Endothelial cell of umbilical vein (primary cell): ENCODE measurements around a stretch of chr6.

DNA sequence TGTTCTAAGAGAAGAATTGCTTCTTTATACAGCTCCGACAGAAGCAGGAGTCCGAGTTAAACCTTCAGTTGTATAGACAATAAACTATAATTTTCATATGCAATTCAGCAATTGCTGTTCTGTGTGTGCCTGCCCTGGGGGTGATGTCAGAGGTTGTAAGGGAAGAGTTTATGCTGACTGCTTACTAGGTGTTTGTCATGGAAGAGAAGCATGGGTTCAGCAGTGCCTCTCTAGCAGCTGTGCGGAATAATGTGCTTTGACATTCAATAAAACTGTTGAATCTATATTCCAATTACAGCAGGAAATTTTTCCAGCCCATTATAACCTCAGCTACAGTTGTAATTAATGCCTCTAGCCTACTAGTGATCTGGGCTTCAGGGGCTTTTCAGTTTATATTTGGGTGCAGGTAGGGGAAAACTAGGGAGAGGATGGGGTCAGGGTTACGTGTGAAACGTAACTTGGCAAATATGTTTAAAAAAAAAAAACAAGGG is 99.3 kb upstream of the QKI start:
- PRO-cap = no peak
CAGE:
- cytosol, long polyA minus RNA = no peak
- cytosol, long polyA plus RNA = no peak
- long polyA plus RNA = no peak
- nucleus, long polyA minus RNA = no peak
- nucleus, long polyA plus RNA = no peak

GRCh38 chr6:163324954-163325326 is 89.6 kb upstream of the QKI start:
- PRO-cap = no peak
CAGE:
- cytosol, long polyA minus RNA = no peak
- cytosol, long polyA plus RNA = no peak
- long polyA plus RNA = no peak
- nucleus, long polyA minus RNA = no peak
- nucleus, long polyA plus RNA = no peak

DNA sequence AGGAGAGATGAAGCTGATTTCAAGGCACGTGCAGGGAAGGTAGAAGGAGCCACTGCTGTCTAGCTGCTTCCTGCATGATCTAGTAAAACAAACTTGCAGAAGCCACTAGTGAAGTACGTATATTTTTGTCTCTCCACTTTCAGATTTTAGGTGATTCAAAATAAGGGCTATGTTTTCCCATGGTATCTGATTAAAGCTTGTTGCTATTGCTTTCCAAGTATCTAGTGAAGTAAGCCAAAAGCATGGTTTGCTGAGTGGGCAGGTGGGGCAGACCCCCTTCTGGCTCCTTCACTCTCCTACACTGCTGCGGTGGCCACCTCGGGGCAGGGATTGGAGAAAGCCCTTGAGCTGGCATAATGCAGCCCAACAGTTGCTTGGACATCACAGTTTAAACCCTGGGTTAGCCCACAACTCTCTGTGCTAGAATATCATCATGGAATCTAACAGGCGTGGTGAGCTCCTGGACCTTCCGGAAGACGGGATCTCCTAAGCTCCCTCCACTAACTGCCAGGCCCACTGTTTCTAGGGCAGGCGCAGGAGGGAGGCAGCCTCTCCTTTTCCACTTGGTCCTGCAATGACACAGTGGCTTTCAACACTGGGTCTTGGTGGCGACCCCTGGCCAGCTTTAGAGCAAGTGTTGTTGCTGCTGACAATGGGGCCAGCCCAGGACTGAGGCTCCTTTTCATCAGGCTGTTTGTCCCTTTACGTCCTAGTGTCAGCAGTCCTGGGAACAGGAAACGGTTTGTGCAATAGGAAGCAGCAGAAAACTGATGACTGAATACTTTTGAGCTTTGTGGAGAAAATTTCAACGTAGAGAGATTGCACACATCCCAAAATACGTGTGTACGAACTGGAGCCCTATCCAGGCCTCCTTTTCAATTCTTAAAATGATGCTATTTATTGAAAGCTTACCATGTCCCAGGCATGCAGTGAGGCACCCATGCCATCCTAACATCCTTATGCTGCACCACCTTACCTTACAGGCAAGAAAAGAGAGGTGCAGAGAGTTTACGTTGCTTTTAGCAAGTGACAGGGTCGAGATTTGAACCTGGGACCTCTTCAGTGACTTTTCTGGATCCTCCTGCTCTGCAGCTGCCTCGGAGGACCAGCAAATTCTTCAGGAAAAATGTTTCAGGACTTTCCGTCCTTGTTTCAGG is 9.7 kb upstream of the QKI start:
- PRO-cap = unidirectional peak, minus-strand start at position 671 of the sequence
CAGE:
- cytosol, long polyA minus RNA = no peak
- cytosol, long polyA plus RNA = no peak
- long polyA plus RNA = no peak
- nucleus, long polyA minus RNA = no peak
- nucleus, long polyA plus RNA = no peak

- PRO-cap = bidirectional peak, plus-strand start at chr6:163413444, minus-strand start at chr6:163413349; bidirectional peak, plus-strand start at chr6:163414183, minus-strand start at chr6:163413573
CAGE:
- cytosol, long polyA minus RNA = no peak
- cytosol, long polyA plus RNA = no peak
- long polyA plus RNA = no peak
- nucleus, long polyA minus RNA = no peak
- nucleus, long polyA plus RNA = no peak
These were observed 1.4 kb upstream of the QKI start for GRCh38 chr6:163412935-163413779.

DNA sequence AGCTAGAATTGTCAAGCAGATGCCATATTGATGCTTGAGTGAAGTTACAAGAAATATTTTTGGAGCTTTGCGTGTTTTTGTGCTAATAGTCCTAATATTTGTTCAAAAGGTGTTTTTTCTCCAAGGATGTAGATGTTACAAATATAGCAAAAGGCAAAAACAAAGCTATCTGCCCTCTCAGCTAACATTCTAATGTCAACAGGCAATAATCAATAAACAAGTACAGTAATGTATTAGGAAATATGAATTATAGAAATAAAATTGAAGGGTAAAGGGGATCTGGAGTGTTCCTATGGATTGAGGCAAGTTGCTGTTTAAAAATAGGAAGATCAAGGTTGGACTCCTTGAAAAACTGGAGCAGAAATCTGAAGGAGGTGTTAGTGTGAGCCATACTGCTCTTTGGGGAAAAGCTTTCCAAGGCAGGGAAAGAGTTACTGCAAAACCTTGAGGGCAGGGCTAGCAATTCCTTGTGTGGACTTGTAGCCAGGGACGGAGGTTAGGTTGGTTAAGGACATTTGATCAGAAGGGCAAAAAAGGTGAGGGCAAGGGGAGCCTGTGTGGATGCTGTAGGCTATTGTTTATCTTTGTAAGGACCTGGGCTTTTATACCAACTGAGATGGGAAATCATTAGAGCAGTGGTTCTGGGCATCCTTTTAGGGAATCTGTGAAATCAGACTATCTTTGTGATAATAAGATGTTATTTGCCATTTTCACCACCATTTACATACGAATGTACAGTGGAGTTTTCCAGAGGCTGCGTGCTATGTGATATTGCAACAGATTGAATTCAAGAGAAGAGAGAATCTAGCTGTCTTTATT is 27.0 kb downstream of the QKI start:
- PRO-cap = no peak
CAGE:
- cytosol, long polyA minus RNA = no peak
- cytosol, long polyA plus RNA = no peak
- long polyA plus RNA = no peak
- nucleus, long polyA minus RNA = no peak
- nucleus, long polyA plus RNA = no peak

- PRO-cap = no peak
CAGE:
- cytosol, long polyA minus RNA = no peak
- cytosol, long polyA plus RNA = no peak
- long polyA plus RNA = no peak
- nucleus, long polyA minus RNA = no peak
- nucleus, long polyA plus RNA = no peak
These were observed 47.0 kb downstream of the QKI start for GRCh38 chr6:163461514-163461996.

- PRO-cap = no peak
CAGE:
- cytosol, long polyA minus RNA = no peak
- cytosol, long polyA plus RNA = no peak
- long polyA plus RNA = no peak
- nucleus, long polyA minus RNA = no peak
- nucleus, long polyA plus RNA = no peak
These were observed 58.6 kb downstream of the QKI start for GRCh38 chr6:163473037-163473658.

DNA sequence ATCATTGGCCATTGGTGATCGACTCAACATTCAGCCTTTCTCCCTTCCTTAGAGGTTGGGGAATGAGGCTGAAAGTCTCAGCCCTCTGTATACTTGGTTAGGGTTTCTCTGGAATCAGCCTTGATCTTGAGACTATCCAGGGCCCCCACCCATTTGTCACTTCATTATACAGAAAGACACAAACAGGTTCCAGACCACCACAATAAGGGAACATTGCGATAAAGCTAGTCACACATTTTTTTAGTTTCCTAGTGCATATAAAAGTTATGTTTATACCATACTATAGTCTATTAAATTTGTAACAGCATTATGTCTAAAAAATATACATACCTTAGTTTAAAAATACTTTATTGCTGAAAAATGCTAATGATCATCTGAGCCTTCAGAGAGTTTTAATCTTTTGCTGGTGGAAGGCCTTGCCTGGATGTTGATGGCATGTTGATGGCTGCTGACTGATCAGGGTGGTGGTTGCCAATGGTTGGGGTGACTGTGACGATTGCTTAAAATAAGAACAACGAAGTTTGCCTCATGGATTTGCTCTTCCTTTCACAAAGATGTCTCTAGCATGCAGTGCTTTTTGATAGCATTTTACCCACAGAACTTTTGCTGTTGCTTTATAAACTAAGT is 68.4 kb downstream of the QKI start:
- PRO-cap = no peak
CAGE:
- cytosol, long polyA minus RNA = no peak
- cytosol, long polyA plus RNA = no peak
- long polyA plus RNA = no peak
- nucleus, long polyA minus RNA = no peak
- nucleus, long polyA plus RNA = no peak

- PRO-cap = no peak
CAGE:
- cytosol, long polyA minus RNA = no peak
- cytosol, long polyA plus RNA = no peak
- long polyA plus RNA = no peak
- nucleus, long polyA minus RNA = no peak
- nucleus, long polyA plus RNA = no peak
These were observed 85.6 kb downstream of the QKI start for GRCh38 chr6:163500101-163500527.

DNA sequence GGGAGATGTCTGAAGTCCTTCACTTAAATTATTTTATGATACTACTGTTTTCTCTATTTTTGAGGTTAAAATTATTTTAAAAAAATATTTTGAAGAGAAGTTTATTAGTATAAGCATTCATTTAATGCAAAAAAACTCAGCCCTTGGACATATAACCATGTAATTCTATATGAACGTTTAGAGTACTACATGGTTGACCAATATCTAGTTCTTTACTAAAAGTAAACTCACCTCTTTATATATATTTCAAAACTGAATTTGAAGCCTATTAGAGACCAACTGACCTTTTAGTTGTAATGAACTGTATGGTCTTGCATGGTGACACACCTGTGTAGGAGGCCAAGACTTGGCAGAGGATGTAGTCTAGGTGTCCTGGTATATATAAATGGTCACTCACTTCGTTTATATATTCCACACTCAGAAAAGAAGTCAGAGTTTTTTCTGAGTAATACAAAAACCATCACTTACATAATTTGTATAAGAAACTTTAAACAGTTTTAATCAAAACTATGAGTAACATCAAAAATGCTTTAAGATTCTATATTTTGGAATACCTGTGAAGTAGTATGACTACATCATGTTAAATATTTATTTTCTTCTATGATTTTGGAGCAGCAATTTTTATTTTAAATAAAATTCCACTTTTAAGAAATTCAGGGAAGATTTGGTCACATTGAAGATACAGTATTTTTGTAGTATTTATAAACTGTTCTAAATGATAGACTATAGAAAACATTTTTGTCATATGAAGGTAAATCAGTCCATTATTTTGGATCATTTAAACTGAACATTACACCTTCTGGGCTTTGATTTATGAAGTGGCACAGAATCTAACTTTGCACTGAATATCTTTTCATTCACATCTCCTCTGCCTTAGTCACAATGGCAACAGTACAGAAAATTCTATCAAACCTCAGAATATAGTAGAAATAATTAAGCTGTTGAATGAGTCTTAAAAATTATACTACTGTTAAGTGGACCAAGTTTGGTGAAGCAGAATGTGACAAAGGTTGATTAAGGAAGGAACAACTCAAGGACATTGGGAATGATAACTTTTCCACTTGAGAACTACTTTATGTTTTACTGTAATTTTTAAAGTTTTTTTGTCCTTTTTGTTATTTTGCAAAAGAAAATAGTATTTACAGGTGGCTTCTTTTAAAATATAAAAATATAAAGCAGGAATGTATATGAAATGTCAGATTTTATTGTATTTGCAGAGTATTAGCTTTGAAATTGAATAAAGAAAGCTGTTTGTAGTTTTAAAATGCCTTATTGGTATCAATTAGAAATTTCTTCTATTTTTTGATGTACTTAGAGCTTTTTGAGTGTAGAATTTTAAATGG is 154.5 kb downstream of the QKI start:
- PRO-cap = no peak
CAGE:
- cytosol, long polyA minus RNA = no peak
- cytosol, long polyA plus RNA = no peak
- long polyA plus RNA = no peak
- nucleus, long polyA minus RNA = no peak
- nucleus, long polyA plus RNA = no peak

GRCh38 chr6:163588123-163588833 is 173.8 kb downstream of the QKI start:
- PRO-cap = no peak
CAGE:
- cytosol, long polyA minus RNA = no peak
- cytosol, long polyA plus RNA = no peak
- long polyA plus RNA = no peak
- nucleus, long polyA minus RNA = no peak
- nucleus, long polyA plus RNA = no peak

DNA sequence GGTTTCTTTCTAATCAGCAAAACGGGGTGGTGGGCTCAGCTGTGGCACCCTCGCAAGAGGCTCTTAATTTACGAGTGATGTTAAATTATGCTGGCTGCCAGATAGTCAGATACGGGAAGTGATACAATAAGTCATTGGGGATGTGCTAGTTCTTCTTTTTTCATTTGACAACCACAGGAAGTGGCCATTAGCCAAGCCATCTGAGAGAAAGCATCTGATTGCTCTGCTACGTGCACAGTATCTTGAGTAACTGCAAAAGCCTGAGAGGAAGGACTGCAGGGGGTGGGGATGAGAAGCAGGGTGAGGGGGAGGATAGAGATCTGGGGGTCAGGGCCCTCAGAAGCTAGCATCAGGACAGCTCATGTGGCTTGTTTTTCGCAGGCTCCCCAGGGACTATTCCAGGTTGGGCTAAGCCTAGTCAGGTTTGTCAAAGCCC is 253.2 kb downstream of the QKI start:
- PRO-cap = no peak
CAGE:
- cytosol, long polyA minus RNA = no peak
- cytosol, long polyA plus RNA = no peak
- long polyA plus RNA = no peak
- nucleus, long polyA minus RNA = no peak
- nucleus, long polyA plus RNA = no peak

- PRO-cap = no peak
CAGE:
- cytosol, long polyA minus RNA = no peak
- cytosol, long polyA plus RNA = no peak
- long polyA plus RNA = no peak
- nucleus, long polyA minus RNA = no peak
- nucleus, long polyA plus RNA = no peak
These were observed 543.6 kb downstream of the QKI start for GRCh38 chr6:163958129-163958416.

- PRO-cap = no peak
CAGE:
- cytosol, long polyA minus RNA = no peak
- cytosol, long polyA plus RNA = no peak
- long polyA plus RNA = no peak
- nucleus, long polyA minus RNA = no peak
- nucleus, long polyA plus RNA = no peak
These were observed 913.1 kb downstream of the C6orf118 start for GRCh38 chr6:164396211-164396745.

DNA sequence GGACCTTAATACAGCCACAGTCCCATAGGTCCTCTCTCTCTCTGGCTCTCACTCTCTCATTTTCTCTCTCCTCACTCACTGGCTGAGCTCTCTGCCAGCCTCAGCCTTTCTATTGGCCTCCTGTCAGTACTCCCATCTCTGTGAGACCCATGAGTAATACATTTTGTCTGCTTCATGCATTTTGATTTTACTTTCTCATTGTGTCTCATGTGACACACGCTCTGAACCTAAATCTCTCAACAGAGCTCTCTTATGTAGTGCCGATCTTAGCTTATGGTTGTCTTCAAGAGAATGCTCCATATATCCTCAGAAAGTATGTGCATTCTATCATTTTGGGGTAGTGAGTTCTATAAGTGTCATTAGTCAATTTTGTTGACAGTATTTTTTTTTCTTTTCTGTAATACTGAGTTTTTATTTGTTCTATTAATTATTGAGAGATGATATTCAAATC is 907.4 kb downstream of the C6orf118 start:
- PRO-cap = no peak
CAGE:
- cytosol, long polyA minus RNA = no peak
- cytosol, long polyA plus RNA = no peak
- long polyA plus RNA = no peak
- nucleus, long polyA minus RNA = no peak
- nucleus, long polyA plus RNA = no peak

DNA sequence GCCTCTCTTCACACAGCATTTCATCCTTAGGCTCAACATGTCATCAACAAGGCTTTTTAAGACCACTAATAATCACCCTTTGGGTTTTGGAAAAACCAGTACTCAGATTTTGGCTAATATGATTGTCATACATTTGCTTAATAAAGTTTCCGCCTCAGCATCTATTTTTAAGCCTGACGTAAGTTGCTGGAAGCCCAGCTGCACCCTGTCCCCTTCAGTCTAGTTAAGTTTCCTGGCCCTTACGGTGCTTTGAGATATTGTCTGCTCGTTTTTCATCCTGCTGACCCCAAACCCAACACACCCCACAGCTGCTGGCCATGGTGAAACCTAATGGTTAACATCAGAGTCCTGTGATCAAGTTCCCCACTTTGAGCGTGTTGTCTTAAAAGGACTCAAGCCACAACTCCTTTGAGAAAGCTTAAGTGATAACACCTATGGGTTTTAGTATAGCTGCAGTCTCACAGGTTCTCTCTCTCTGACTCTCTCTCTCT is 802.2 kb downstream of the C6orf118 start:
- PRO-cap = no peak
CAGE:
- cytosol, long polyA minus RNA = no peak
- cytosol, long polyA plus RNA = no peak
- long polyA plus RNA = no peak
- nucleus, long polyA minus RNA = no peak
- nucleus, long polyA plus RNA = no peak

DNA sequence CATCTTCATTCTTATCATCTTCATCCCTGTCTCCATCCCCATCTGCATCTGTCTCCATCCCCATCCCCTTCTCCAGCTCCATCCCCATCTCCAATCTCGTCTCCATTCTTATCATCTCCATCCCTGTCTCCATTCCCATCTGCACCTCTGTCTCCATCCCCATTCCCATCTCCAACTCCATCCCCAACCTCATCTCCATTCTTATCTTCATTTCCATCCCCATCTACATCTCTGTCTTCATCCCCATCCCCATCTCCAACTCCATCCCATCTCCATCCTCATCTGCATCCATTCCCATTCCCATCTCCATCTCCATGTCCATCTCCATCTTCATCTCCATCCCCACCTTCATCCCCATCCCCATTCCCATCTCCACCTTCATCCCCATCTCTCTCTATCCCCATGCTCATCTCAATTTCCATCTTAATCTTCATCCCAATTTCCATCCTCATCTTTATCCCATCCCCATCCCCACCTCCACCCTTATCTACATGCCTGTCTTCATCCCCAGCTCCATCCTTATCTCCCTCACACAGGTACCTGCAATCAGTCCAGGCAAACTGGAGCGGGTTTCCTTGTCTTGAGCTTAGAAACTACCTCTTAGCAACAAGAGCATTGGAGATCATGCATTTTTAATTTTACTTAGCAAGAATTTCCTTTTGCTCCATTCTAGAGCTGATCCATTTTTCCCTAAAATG is 176.8 kb upstream of the PDE10A start:
- PRO-cap = no peak
CAGE:
- cytosol, long polyA minus RNA = no peak
- cytosol, long polyA plus RNA = no peak
- long polyA plus RNA = no peak
- nucleus, long polyA minus RNA = no peak
- nucleus, long polyA plus RNA = no peak

GRCh38 chr6:165988732-165990022 is 178.5 kb downstream of the TBXT start:
- PRO-cap = no peak
CAGE:
- cytosol, long polyA minus RNA = no peak
- cytosol, long polyA plus RNA = no peak
- long polyA plus RNA = no peak
- nucleus, long polyA minus RNA = no peak
- nucleus, long polyA plus RNA = no peak

DNA sequence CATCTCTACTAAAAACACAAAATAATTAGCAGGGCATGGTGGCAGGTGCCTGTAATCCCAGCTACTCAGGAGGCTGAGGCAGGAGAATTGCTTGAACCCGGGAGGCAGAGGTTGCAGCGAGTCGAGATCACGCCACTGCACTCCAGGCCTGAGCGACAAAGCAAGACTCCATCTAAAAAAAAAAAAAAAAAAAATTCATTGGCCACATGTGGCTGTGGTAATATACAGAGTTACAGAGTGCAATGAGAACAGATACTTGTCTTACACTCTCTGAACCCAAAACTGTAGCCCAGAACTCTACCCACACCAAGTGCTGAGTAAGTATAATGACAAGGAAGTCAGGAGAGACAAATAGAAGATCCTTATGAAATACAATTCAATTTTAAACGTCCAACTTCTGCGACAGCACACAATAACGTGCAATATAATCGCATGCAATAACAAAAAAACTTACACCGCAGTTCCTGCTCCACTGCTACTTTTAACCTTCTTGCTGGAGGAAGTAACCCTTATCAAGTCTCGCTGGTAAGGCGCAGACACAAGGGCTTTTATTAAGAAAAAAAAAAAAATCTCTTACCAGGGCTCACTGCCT is 974 bp downstream of the SFT2D1 start:
- PRO-cap = no peak
CAGE:
- cytosol, long polyA minus RNA = no peak
- cytosol, long polyA plus RNA = no peak
- long polyA plus RNA = no peak
- nucleus, long polyA minus RNA = no peak
- nucleus, long polyA plus RNA = no peak

DNA sequence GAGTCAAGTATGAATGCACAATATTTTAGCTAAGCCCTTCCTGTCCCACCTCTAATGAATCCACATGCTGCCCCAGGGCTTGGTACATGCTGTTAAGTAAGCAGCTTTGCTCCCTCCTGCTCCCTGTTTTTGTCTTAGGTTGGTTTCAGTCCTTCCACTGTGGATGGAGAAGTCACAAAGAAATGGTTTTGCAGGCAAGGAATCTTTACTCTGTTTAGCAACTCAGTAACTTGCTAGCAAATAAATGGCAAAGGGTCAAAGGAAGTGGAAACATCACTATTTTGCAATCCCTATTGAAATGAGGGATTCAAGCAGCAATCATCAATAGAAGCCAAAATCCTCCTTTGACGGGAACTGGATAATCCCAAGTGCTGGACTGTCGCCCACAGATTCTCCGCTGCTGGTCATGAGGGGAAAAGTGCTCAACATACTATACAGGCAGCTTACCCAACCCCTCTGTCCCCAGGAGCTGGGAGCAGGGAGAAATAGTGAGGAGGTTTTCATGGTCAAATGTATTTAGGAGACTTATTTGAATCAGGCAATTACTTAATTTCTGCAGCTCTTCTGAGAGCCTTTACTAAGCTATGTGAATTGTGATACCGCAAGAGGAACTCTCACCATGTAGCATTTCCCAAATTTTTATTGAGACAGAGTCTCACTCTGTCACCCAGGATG is 5.2 kb upstream of the MPC1 start:
- PRO-cap = no peak
CAGE:
- cytosol, long polyA minus RNA = no peak
- cytosol, long polyA plus RNA = no peak
- long polyA plus RNA = no peak
- nucleus, long polyA minus RNA = no peak
- nucleus, long polyA plus RNA = no peak